Hair follicle dermal papilla cell (primary cell): Measurements from ENCODE around the genes UFL1 and GPR63.

DNA sequence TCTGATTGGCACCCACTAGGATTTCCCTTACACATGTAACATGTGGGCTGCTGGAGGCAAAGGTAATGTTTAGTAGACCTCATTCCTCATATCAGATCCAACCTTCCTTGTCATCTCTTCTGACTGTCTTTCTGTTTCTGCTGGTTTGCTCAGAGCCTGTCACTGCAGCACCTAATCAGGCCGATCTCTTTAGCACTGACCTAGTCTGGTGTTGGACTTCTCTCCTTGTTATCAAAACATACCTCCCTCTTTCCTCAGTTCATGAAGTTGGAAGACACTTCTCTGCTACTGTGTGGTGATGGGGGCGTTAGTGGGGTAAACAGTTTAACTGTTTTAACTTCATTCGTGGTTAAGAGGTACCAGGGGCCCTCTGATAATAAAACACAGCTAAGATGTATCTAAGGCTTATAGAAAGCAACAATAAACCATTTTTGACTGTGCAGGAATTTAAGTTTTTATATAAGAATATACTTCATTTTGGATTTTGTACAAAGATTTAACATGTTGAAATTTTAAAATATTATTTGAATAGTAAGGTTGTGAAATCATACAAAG lies 54.6 kb upstream of the BACH2 start:
- CAGE, long polyA plus RNA, result no peak

GRCh38 chr6:90461322-90461728 lies 125.5 kb downstream of the MAP3K7 start:
- CAGE, long polyA plus RNA, result no peak

- CAGE, long polyA plus RNA, result no peak
Measured at GRCh38 chr6:90508631-90509085, 78.2 kb downstream of the MAP3K7 start.

DNA sequence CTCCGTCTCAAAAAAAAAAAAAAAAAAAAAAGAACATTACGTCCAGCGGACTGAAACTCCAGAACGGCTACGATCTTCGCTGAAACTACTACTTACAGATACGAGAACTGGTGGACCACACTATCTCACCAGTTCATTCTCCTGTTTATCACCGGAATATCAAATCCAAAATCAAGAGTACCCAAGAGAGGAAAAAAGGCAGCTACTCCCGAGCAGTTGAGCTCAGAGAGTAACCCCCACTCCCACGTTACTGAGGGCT lies 573 bp downstream of the MAP3K7 start:
- CAGE, long polyA plus RNA, result no peak

GRCh38 chr6:90836470-90836790 lies 249.6 kb upstream of the MAP3K7 start:
- CAGE, long polyA plus RNA, result no peak

DNA sequence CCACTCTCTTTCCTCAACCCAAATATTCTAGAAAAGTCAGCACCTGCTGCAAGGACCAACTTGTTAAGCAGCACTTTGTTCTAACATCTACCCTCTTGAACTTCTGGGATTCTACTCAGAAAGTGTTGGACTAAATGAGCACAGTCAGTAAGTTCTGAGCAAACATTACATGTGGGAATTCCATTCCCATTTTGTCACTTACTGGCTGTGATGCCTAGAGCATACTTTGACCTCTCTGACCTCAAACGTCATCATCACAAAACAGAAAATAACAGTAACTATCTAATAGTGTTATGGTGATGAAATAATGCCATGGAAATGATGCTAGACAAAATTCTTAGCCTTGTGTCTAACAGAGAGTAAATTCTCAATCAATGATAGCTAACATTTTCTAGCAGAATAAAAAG lies 829.4 kb downstream of the EPHA7 start:
- CAGE, long polyA plus RNA, result no peak

GRCh38 chr6:93636909-93637775 lies 217.8 kb upstream of the EPHA7 start:
- CAGE, long polyA plus RNA, result no peak

- CAGE, long polyA plus RNA, result no peak
Measured at GRCh38 chr6:94873797-94874111, 703.6 kb upstream of the MANEA start.

GRCh38 chr6:95551766-95552270 lies 25.5 kb upstream of the MANEA start:
- CAGE, long polyA plus RNA, result no peak

- CAGE, long polyA plus RNA, result no peak
Measured at GRCh38 chr6:96186675-96186944, 170.8 kb downstream of the FUT9 start.

DNA sequence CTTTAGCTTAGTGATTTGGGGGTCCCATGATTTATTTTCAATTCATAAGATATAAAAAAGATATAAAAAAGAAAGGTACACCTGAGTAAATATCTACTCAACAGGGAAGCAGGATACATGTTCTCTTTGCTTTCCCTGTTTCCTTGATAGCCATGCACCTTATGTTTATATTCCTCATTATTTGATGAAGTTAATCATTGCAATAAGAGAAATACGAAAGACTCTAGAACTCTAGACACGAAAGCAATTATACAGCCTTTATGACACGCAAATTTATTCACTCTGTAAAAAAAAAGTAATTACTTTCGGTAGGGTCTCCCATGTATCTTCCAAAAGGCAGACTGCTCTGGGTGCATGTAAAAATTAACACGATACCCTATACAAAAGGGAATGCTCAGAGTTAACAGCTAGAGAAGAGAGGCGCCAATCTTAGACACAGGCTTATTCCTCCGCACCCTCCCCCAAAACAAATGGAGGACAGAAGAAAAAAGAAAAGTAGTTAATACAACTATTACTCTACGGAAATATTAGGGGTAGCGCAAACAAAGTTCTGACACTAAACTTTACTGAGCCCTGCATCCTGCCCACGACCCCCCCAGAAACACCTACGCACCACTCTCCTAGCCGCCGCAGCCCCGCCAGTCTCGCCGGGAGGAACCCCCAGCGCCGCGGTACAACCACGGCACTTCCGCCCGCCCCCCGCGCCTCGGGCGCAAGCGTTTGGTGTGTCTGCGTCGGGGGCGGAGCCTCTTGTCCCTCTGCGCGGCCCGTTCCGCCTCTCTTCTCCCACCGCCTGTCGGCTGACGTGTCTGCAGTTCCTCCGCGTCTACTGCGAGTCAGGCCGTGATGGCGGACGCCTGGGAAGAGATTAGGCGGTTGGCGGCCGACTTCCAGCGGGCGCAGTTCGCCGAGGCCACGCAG lies at the start of gene UFL1:
Gene UFL1 (plus strand): TSS at position 779 of the 921 bp plus-strand sequence.
- CAGE, long polyA plus RNA, result no peak

DNA sequence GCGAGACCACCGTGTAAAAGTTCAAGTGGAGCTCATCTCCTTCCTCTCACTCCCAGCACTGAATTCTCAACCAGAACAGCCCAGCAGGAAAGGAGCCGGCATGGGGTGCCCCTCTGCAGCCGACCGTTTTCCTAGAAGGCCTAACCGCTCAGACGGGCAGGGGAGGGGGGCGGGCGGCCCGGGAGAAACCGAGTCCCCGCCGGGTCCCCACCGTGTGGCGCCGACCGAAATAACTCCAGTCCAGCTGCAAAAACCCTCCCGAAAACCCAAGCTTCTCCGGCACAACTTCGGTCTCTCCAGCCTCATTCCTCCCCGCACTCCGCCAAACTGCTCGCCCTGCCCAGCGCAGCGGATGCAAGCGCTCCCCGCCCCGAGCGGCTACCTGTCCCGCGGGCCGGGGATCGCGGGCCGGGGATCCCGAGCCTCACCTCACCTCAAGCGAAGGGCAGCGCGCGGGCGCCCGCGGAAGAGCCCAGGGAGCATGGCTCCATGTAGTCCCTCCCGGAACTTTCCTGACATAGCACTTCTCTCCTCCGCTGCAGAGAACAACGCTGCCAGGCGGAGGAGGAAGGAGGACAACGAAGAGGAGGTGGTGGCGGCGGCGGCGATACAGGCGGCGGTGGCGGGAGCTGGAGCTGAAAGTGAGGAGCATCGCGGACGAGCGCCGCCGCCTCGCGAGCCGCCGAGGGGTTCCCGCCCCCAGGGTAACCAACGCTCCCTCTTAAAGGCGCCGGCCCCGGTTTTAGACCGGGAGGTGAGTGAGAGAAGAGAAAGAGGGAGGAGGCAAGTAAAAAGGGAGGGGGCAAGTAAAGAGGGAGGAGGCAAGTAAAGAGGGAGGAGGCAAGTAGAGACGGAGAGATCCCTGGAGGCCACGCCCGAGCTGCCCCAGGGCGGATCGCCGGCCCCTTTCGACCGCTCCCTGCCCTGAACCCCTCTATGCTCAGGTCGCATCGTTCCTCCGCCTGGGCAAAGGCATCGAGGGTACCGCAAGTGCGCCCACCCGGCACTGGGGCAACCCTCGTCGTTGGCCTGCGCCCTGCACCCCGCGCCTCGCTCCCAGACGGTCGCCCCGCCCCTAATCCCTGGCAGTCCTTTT lies at the start of gene GPR63:
Gene GPR63 (minus strand): TSS at position 643 of the 1,096 bp plus-strand sequence.
- CAGE, long polyA plus RNA, result no peak

- CAGE, long polyA plus RNA, result no peak
Measured at GRCh38 chr6:97049647-97050128, 125.2 kb downstream of the KLHL32 start.

GRCh38 chr6:97104537-97104840 lies 178.5 kb downstream of the MMS22L start:
- CAGE, long polyA plus RNA, result no peak

GRCh38 chr6:98937892-98938407 lies 9.8 kb downstream of the FBXL4 start:
- CAGE, long polyA plus RNA, result no peak

- CAGE, long polyA plus RNA, result no peak
Measured at GRCh38 chr6:99400782-99401754, 7.1 kb upstream of the COQ3 start.

GRCh38 chr6:99405810-99406361 lies 11.9 kb upstream of the COQ3 start:
- CAGE, long polyA plus RNA, result no peak

- CAGE, long polyA plus RNA, result no peak
Measured at GRCh38 chr6:100487602-100487881, 22.8 kb upstream of the SIM1 start.

DNA sequence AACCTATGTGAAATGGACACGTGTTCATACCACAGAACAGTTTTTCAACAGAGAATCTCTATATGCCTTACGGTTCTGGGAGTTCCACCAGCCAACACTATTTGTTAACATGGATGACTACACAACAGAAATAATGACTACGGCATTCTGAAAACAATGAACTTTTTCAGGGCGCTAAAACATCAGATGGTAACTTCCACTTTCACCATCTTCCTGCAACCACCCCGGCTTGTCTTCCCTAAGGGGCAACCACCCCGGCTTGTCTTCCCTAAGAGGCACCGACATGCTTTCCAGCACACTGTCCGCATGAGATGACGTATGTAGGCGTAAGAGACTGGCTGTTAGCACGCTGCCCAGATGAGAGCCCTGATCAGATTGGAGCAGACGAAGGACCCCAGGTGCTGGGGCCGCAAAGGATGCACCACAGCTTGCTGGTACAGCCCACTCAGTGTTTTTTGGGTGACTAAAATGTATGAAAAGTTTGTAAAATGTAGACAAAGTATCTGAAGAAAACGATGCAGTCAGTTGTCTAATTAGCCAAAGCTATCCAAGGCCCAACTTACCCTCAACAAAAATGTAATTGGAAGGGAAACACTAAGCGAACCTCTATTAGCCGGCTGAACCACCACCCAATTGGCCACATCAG lies 29.3 kb downstream of the ASCC3 start:
- CAGE, long polyA plus RNA, result no peak

DNA sequence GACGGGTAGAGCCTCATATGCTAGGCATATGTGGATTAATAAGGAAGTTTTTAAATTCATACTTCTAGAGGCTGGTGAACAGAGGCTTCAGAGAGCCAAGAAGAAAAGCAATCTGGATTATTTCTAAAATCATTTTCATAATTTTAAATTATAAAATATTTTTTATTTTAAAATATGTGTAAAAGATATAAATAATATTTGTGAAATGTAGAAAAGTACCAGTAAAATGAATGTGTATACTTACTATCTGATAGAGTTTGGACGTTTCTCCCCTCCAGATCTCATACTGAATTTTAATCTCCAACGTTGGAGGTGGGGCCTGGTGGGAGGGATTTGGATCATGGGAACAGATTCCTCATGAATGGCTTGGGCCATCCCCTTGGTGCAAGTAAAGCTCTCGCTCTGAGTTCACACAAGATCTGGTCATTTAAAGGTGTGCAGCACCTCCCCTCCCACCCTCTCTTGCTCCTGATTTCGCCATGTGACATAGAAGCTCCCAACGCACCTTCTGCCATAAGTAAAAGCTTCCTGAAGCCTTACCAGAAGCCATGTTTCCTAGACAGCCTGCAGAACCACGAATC lies 219.1 kb downstream of the HACE1 start:
- CAGE, long polyA plus RNA, result no peak